ENCODE measurements around the genes PPP1R1B and IKZF3.

- PRO-cap: unidirectional peak, minus-strand start at chr17:38868303
Measured at GRCh38 chr17:38867789-38868814, 1.8 kb upstream of the LASP1 start.

GRCh38 chr17:38903441-38903989 is 33.7 kb downstream of the LASP1 start:
- PRO-cap: no peak

- PRO-cap: no peak
Measured at GRCh38 chr17:39064305-39064734, 87.1 kb downstream of the PLXDC1 start.

GRCh38 chr17:39164558-39165725 is 1.0 kb downstream of the ARL5C start:
- PRO-cap: unidirectional peak, plus-strand start at chr17:39165073

DNA sequence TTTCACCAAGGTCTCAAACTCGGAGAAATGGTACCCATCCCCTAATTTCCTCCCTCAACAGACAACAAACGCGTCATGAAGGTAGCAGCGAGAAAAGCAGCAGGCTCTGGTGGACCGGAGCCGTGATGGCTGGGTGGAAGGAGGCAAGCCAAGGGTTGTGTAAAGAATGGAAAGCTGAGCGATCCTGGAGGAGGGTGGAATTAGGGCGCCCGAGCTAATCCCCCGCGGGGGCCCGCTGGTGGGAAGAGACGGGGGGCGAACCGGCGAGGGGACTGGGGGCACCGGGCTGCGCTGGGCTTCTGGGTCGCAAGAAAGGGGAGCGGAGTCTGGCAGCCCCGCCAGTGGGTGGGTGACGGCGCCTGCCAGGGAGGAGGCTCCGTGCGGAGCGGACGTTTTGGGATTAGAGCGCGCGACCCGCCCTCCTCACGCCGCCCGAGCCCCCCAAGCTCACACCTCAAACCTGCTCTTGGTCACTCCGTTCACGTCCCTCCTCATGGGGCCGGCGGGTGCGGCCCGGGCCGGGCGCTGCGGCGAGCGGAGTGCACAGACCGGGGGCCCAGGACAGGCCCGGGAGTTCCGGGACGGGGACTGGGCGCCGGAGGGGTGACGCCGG is 412 bp downstream of the FBXL20 start:
- PRO-cap: no peak

DNA sequence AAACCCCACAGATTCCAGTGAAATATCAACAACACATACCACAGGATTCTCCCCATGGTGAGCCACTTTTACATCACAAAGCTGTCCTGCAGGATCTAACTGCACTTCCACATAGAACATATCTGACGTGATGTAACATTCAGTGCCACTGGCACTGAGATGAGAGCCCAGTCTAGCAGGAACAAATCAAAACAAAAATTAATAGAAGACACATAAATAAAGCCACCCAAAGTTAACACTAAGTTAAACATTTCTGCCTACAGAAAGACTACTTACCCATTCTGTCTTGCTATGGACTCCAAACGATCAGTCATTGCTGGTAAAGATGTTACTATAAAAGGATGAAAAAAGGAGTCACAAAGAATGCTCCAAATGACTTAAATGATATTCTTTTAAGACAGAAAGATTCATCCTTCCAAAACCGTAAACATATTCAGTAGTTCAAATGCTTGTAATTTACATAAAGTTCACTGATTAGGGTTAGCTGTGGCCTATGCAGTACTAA is 10.7 kb downstream of the MED1 start:
- PRO-cap: no peak

DNA sequence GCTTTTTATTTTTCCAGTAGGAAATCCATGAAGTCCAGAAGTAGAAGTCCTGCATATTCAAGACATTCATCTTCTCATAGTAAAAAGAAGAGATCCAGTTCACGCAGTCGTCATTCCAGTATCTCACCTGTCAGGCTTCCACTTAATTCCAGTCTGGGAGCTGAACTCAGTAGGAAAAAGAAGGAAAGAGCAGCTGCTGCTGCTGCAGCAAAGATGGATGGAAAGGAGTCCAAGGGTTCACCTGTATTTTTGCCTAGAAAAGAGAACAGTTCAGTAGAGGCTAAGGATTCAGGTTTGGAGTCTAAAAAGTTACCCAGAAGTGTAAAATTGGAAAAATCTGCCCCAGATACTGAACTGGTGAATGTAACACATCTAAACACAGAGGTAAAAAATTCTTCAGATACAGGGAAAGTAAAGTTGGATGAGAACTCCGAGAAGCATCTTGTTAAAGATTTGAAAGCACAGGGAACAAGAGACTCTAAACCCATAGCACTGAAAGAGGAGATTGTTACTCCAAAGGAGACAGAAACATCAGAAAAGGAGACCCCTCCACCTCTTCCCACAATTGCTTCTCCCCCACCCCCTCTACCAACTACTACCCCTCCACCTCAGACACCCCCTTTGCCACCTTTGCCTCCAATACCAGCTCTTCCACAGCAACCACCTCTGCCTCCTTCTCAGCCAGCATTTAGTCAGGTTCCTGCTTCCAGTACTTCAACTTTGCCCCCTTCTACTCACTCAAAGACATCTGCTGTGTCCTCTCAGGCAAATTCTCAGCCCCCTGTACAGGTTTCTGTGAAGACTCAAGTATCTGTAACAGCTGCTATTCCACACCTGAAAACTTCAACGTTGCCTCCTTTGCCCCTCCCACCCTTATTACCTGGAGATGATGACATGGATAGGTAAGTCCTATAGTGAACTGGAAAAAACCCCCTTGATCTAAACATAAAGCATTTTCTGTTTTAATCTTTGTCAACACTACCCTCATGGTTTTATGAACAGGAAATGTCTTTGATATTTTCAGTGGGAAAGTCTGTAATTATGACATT is 9.9 kb downstream of the CDK12 start:
- PRO-cap: no peak

GRCh38 chr17:39533027-39534246 is 72.2 kb downstream of the CDK12 start:
- PRO-cap: no peak

DNA sequence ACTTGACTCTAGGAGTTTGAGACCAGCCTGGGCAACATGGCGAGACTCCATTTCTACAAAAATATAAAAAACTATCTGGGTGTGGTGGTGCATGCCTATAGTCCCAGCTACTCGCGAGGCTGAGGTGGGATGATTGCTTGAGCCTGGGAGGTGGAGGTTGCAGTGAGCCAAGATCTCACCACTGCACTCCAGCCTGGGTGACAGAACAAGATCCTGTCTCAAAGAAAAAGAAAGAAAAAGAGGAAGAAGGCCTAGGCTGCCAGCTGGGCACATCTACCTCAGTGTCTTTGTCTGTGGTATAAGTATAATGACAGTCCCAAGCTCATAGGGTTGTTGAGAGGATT is 13.8 kb downstream of the NEUROD2 start:
- PRO-cap: no peak

- PRO-cap: no peak
Measured at GRCh38 chr17:39606804-39607360, 838 bp downstream of the NEUROD2 start.

GRCh38 chr17:39625823-39626528 is 776 bp upstream of the PPP1R1B start:
- PRO-cap: no peak

GRCh38 chr17:39626529-39627041 is at the start of gene PPP1R1B:
TSS of gene PPP1R1B (plus strand) at chr17:39626952.
- PRO-cap: no peak

- PRO-cap: no peak
Measured at GRCh38 chr17:39669792-39670879, 1.9 kb downstream of the PNMT start.

DNA sequence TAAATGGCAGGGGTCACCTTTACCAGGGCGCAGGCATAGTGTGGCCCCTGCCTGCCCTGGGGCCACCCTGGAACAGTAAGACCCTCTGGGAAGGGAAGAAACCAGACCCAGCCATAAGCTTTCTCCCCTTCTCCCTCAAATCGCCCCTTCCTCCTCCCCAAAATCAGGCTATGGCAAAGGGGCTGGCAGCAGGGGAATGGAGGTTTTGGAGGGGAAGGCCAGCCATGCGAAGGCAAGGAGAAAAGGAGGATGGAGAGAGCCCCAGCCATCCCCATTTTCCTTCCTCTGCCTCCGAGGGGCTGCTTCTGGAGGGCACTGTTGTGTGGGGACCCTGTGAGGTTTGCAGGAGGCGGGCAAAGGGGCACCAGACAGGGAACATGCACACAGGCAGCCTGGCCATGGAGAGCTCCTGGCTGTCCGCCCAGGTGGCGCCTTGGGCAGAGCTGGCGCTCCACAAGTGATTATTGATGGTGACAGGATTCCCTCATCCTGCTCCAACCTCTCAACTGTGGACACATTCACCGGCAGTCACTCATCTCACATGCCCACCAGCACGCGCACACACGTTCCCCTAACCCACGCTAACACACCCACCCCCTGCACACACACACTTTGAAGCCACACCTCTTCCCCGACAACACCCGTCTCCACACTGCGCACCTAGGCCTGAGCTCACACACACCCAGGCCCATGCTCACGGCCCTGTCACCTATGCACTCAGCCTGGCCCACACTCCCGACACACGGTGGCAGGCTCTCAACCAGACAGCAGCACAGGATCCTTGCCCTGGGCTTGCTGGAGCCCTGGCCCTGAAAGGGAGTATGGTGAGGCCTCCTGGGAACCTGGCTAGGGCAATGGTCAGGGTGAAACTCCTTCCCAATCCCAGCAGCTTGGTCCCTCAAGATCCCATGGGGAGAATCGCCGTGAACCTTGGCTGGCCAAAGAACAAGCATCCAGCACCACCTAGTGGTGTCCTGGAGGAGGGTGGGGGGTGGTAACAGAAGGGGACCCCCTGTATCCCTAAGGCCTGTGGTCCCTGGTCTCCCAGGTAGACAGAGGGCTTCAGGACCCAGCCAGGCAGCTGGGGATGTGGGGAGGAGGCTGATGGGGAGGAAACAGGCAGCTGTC is 3.5 kb downstream of the PNMT start:
- PRO-cap: no peak

DNA sequence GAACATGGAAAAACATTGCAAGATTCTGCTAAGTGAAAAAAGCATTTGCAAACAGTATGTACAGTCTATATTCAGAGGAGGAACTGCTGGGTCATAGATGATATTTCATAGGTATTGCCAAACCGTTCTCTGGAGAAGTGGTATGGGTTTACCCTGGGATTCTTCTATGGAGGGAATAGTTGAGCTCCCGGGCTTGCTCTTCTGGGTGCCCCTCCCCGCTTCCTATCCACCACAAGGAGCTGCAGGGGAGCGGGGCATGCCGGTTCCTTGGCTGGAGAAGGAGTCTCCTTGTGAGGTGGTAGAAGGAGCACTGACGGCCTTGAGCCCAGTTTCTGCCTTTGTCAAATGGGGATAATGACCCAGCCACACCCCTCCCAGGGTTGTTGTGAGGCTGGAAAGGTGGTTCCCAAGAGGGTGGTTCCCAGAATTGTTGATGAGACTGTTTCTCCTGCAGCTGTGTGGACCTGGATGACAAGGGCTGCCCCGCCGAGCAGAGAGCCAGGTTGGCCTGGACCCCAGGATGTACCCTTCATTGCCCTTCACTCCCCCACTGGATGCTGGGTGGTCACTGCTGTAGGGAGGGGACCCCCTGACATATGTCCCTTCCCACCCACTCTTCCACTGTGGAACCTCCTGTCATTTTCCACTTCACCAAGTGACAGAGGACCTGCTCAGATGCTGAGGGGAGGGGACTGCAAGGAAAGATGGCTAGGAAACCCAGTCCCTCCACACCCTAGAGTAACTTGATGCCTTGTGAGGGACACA is 10.8 kb downstream of the MIEN1 start:
- PRO-cap: no peak

DNA sequence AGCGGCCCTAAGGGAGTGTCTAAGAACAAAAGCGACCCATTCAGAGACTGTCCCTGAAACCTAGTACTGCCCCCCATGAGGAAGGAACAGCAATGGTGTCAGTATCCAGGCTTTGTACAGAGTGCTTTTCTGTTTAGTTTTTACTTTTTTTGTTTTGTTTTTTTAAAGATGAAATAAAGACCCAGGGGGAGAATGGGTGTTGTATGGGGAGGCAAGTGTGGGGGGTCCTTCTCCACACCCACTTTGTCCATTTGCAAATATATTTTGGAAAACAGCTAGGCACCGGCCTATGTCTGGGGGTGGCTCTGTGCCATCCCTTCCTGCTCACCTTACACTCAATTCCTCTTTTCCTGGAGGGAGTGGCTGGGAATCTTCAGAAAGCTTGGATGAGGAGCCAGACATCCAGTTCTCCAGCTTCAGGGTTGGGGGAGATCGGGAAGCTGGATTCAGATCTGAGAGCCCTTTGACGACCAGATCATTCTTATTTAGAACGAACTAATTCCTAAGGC is 1.9 kb downstream of the MIEN1 start:
- PRO-cap: no peak

GRCh38 chr17:39812357-39813013 is 51.6 kb downstream of the IKZF3 start:
- PRO-cap: no peak

- PRO-cap: no peak
Measured at GRCh38 chr17:39863688-39864548, at the start of gene IKZF3. TSS of gene IKZF3 (minus strand) at chr17:39864312.

- PRO-cap: no peak
Measured at GRCh38 chr17:39920229-39920705, 1.8 kb upstream of the GSDMB start.

DNA sequence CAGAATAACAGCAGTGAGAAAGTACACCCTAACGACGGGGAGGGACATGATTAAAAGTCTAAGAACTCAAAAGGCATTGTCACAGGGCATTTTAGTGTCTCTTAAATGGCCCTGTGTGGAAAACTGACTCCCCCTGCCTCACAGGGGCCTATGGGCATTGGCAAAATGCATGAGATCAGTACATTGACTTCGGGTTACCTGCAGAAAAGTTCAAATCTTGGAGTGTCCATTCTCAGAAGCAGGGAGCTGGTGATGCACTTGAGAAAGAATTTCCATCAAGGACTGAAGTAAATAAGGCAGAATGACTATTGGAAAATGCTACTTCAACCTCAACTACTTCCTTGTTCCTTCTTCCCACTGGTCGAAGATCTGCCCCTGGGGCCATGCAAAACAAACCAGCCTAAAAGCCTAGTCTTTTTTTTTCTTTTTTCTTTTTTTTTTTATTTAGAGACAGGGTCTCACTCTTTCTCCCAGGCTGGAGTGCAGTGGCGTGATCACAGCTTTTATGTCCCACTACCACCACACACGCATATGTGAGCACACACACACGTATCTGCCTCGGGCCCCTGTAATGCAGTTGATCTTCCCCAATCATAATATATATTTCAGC is 13.8 kb upstream of the GSDMA start:
- PRO-cap: no peak

Measured in left cardiac atrium (tissue), 1 donor.